ENCODE data around the genes SH2D1A, TEX13C and ELF4.

GRCh38 chrX:124346139-124346865 lies at the start of gene SH2D1A:
TSS of gene SH2D1A (plus strand) at chrX:124346563.
- PRO-cap: no peak

DNA sequence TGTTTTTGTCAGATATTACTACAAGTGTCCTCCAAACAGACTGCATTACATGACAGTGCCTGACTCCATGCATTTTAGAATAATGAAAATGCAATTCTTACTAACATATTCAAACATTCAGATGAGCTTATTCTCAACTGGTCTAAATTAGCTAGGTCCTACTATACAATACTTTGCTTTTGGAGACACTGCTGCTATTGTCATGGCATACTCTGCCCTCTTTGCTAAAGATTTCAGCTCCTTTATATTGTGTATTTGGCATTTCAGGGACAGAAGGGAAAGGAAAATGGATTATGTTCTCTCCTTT lies 385.5 kb upstream of the TEX13C start:
- PRO-cap: no peak

GRCh38 chrX:125319635-125320101 lies at the start of gene TEX13C:
TSS of gene TEX13C (plus strand) at chrX:125319871.
- PRO-cap: no peak

DNA sequence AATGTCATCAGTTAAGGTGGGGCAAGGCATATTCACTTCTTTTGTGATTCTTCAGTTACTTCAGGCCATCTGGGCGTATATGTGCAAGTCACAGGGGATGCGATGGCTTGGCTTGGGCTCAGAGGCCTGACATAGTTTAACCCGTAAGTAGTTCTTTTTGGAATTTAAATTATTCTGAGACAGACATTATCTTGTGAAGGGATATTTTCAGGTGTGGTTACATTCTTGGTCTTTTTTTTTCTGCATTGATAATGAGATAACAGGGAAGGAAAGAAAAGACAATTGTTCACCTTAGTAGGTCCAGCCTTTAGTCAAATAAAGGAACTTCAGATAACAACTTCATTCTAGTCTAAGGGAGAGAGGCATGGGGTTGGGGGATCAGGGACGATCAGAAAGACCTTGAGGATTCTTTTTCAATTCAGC lies 74.8 kb downstream of the TEX13C start:
- PRO-cap: no peak

DNA sequence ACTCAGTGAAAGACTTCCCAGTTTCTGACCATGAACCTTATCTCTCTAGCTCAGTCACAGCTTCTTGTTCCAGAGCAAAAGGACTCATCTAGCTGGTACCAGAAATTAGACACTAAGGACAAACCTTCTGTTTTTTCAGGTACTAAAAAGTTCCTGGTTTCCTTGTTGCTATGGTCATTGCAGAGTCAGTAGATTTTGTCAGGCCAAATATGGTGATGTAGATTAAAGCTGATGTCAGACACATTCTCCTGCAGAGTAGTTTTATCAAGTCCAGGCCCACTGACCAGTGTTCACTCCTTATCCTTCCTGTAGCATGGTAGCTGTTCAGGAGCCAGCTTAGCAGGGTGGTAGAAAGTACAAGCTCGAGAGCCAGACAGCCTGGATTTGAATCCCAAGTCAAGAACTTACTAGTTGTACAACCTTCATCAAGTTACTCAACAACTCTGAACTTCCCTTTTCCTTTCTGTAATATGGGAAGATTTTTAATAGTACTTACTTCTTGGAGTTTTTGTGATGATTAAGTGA lies 17.8 kb downstream of the OCRL start:
- PRO-cap: no peak

DNA sequence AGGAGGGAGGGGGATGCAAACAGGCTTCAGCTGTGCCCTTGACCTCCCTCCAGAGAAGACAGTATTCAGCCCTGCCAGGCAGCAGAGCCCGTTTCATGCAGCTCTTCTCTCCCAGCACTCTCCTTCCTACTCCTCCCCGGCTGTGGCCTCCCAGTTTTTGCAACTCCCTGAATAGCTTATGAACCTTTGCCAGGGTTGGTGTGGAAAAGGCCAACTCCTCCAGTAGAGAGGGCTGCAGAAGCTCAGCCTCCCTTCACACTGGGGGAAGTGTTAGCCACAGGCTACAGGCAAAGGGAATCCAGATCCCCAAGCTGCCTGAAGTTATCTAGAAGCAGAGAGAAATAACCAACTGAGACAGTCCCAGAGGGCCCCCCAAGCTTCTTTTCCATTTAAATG lies 31.7 kb upstream of the APLN start:
- PRO-cap: no peak

DNA sequence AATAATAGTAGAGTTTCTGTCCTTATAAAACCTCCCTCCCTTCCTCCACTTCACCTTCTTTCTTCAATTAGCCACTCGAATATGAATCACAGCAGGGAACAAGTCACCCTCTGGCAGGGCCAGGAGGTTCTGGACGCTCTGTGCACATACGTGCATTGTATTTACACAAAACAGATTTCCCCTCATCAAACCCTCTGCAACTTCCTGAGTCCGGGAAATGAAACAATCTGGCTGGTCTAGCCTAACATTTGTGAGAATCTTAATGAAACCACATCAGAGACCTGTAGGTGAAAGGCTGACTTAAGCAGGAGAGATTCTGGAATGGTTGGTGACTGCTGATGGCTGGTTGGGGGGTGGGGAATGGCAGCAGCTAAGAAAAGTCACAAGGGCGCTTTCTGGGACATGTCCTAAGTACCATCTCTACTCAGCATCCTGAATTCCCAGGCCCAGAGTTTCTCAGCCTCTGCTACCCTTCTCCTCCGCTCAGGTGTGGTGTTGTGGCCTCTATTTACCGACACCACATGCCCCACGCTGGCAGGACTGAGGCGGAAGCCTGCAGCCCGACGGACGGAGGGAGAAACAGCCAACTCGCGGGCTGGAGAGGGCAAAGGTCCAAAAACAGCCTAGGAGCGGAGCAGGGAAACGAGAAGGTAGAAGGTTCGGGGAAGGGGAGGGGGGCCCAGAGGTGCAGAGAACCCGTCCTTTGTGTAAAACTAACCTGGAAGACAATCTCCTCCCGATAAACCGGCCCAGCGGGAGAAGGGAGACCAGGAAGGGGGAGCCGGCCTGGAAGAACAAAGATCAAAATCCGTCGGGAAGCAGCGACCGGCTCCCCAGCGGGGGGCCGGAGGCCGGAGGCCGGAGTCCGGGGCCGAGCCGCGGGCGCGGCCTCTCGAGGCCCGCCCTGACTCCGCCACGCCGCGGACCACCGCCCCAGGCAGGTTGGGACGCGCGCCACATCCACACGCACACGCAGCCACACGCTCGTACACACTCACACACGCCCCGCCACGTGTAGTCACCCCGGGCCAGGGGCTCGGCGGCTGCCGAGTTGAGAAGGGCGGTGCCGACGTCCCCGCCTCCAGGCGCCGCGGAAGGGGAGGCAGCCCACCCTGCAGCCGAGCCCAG lies 781 bp downstream of the ZDHHC9 start:
- PRO-cap: no peak

DNA sequence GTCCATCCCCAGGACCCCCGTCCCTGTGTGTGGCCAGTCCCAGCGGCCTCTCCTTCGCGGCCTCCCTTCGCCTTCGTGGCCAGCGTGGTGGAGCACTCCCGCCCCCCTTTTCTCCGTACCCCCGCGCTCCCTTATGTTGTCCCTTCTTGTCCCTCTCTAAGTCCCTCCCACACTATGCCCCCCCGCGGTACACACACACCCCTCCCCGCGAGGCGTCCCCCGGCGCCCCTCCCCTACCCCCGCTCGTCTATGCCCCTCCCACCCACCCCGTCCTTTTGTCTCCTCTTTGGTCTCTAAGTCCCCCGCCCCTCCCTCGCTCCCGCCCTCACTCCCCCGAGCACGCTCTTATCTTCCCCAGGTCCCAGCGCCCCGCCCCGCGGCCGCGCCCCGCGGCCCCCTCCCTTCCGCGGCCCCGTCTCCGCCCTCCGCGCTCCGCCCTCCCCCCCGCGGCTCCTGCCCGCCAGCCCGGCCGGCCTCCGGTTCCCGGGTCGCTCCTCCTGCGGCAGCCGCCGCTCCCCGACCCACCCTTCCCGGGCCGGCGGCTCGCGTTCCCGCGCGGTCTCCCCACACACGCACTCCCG lies 26.2 kb downstream of the UTP14A start:
- PRO-cap: no peak

DNA sequence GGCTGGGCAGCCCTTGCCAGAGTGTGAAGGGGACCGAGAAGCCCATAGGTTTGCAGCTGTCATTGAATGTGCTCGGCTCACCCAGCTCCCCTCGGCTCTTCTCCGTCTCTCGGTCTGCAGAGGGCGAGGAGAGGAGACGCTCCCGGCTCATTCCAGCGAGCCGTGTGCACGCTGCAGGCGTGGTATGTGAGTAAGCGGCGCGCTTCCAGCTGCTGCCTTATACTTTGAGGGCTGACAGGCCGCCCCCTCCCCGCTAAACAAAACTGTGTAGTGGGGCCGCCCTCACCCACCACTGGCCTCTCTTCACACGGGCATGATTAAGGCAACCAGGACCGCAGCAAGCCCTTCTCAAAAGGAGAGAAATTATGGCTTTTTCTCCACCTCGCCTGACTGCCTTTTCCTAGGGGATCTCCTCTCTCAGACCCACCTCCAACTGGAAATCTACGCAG lies 22.9 kb upstream of the BCORL1 start:
- PRO-cap: no peak

GRCh38 chrX:130064539-130065426 lies 45.5 kb downstream of the ELF4 start:
- PRO-cap: no peak

- PRO-cap: no peak
Observed at GRCh38 chrX:130081940-130083406, 27.8 kb downstream of the ELF4 start.

- PRO-cap: bidirectional peak, plus-strand start at chrX:130110634, minus-strand start at chrX:130110562
Observed at GRCh38 chrX:130110086-130111153, at the start of gene ELF4. TSS of gene ELF4 (minus strand) at chrX:130110497.

GRCh38 chrX:130550168-130550583 lies 148.4 kb downstream of the RBMX2 start:
- PRO-cap: no peak

- PRO-cap: no peak
Observed at GRCh38 chrX:131812669-131813525, 210.2 kb upstream of the STK26 start.

GRCh38 chrX:132022184-132022644 lies 888 bp upstream of the STK26 start:
- PRO-cap: no peak

DNA sequence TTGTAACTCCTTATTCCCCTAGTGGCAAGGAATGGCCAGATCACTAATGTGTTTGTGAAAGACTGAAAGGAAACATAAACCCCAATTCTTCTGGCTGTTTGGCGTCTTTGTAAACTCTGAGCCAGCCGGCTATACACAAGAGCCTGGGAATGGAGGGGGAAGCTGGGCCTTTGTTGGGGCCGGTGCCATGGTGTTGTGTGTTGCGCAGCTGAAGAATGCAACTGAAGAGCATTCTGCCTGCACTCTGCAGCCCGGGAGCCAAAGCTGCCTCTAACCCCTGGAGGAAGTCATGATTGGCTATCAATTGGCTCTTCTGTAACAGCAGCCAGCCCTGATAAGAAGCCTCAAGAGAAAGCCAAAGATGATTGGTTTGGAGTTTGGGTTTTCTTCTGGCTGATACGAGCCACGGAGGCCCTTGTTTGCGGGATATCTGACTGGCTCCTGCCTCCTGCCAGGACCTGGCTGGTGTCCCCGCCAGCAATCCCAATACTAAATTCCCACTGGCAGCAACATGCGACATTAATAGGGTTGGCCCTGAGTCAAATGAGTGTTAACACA lies 89.8 kb upstream of the TFDP3 start:
- PRO-cap: no peak

DNA sequence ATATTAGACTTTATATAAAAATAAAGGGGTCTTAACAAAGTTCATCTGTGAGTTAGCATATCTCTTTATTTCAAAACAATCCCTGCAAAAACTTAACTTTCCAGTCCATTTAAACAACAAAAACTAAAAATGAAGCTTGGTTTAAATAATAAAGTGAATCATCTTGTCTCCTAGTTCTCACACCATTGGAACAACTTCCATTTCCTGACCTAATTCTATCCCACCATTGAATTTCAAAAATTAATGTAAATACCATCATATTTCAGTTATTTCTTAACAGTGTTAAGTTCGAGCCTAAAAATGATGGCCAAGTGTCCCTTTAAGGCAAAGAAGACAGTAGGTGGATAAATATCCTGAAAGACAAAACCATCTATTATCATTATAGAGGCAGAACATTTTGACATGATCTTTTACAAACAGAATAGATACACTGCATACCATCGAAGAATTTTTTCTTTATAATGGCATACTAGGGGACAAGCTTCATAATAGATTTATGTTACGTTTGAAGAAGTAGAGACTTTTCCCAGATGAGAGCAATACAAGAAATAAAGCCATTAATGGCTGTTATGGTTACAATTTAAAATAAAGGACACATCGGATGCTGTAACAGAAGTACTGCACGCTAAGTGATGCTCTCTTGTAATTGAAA lies 27.1 kb downstream of the PABIR2 start:
- PRO-cap: no peak

DNA sequence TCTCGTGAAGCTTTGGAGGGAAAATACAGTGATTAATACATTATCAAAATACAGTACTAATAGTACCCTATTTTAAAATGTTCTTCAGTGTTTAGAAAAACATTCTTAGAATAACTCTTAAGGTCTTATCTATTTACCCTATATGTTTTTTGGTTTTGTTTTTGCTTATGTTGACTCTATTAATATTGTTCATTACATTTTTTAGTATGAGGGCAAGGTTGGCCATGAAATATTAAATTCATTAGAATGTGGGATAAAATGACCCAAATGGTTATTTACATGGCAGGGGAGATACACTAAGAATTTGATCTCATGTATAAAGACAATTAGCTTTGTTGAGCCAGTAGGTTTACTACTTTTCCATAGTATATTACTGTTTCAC lies 33.8 kb downstream of the MOSPD1 start:
- PRO-cap: no peak

DNA sequence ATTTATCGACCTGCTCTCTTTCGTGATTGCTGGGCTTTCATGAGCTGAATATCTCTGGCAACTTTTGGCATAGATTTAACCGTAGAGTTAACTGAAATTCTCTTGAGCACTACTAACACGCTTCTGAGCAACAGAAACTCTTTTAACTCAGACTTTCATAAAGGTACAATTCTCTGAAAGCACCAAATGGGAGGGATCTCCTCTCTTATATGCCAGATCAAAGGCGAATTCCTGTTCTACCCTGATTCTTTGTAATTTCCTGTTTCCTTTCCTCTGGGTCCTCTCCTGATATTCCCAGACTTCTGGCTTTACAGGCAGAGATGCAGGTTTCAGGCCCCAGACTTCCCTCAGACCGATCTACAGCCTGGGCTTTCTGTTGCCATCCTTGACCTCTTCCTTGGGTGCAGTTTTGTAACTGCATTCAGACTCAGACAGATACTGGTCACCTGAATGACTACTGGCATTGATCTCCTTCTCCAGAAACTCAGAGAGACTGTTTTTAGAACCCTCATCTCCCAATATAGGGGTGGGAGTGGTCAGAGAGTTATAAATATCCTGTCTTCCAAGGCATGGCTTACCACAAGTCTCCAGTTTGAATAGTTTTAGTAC lies 5.2 kb downstream of the SMIM10 start:
- PRO-cap: no peak

DNA sequence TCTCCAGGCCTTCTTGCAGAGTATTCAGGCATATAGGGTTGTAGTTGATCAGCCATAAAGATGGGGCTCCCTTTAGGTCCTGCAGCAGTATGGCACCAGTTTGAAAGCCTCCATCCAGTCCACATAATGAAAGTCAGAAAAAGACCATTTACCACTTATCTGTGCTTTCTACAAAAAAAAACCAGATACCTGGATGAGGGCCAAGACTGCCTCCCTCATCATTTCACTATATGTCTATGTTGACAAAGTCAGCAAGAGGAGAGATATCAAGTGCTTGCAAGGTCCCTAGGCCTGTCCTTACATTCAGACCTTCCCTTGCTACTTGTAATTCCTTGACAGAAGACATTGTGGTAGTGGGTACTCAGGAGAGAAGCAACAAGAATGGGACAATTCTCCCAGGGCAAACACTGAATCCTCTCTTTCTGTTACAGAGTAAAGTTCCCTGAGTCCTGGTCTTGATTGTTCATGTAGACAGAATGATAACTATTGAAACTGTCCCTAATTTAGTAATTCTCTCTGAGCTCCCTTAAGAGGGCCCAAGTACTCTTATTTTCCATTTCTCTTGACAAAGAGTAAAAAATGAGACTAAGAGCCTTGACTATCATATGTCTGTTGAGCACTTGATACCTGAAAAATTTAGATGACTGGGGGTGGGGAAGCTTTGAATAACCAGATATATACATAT lies 22.9 kb upstream of the ETDC start:
- PRO-cap: no peak